Gastroesophageal sphincter (tissue), 4 donors: Measurements from ENCODE around the genes AADACL4 and PRAMEF4.

DNA sequence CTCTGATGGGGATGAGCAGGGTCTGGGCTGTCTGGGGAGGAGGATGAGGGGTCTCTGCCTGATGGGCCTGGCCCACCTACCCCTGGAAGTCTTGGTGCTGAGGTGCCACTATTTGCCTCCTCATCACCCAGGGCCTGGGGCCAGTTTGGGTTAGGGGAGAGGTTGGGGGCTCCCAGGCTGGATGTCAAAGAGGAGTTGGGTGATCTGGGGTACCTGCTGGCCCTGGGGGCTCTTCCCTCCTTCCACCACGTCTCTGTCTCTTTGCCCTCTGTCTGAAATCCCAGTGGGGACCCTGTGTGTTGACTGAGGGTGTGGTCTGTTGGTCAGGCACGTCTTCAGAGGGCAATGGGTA lies 3.0 kb downstream of the TNFRSF1B start:
- PRO-cap, result no peak
- RAMPAGE, long total RNA, 4 experiments, result no peak in any of the 4 experiments

- PRO-cap, result no peak
- RAMPAGE, long total RNA, 4 experiments, result no peak in any of the 4 experiments
These were observed 28.3 kb upstream of the VPS13D start for GRCh38 chr1:12201449-12201946.

DNA sequence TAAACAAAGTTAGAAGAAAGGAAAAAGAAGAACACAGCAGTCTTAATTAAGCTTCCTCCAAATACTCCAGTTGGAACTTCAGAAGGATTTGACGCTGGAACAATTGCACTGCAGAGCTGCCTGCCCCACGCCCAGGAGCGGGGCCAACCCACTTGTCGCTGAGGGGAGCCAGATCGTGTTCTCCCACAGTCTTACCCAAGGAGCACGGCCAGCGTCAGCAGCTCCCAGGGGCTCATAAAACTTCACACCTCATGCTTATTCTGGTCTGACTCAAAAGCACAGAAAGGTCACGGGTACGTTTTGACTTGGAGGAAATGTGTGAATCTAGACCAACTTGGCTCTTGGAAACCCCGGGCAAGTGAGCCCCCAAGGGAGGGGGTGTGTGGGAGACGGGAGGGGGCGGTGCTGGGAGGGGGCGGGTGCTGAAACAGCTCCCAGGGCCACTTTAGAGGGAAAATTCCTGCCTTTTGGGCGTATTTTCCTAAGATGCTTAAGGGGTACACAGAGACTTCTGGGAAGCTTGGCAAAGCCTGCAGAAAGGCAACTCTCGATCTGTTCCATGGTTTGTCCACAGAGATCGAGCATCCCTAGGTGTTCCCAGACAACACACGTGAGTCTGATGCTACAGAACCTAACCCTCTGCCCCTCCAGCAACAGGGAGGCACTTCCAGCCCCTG lies 99.0 kb downstream of the DHRS3 start:
- PRO-cap, result bidirectional peak, plus-strand start at position 188 of the sequence, minus-strand start at position 160 of the sequence
- RAMPAGE, long total RNA, 4 experiments, result no peak in any of the 4 experiments

- PRO-cap, result no peak
- RAMPAGE, long total RNA, 4 experiments, result no peak in any of the 4 experiments
These were observed 89.7 kb downstream of the DHRS3 start for GRCh38 chr1:12528024-12528939.

DNA sequence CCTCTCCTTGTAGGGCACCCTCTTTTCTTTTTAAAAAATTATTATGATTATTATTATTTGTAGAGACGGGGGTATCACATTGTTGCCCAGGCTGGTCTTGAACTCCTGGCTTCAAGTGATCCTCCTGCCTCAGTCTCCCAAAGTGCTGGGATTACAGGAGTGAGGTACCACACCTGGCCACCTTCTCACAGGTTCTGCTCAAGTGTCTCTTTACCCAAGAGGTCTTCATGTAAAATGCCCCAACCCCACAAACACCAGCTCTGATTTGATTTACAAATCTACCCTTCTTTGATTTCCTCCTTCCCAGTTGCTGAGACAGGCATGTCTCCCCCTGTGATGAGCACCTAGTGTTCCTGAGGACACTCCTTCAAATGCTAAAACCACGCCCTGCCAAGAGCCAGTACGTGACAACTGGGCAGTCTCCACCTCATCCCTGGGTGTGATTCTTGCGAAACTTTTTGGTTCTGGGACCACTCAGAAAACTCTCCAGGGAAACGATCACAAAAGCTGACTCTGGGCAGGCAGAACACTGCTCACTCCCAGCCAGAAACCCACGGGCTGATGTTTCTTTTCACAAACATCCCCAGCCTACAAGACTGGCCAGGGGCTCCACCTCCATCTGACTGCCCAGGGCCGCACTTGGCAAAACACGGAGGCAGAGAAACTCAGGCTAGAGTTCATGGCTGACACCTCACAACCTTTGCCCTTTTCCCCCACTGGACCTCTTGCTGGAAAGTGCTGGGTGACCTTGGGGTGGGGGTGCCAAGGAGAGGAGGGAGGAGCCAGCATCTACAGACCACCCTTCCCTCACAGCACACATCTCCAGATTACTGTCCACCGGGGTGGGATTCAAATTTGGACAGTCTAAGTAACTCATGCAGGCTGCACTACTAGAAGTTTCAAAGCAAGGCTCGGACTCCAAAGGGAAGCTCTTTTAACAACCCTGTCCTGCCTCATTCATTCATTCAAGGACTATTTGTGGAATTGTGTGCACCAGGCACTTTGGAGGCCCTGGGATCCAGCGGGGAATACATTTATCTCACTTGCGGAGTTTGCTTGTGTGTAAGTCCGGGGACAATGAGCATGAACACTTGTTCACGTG lies 24.3 kb downstream of the DHRS3 start:
- PRO-cap, result bidirectional peak, plus-strand start at position 503 of the sequence, minus-strand start at position 352 of the sequence
- RAMPAGE, long total RNA, 4 experiments, result no peak in any of the 4 experiments

DNA sequence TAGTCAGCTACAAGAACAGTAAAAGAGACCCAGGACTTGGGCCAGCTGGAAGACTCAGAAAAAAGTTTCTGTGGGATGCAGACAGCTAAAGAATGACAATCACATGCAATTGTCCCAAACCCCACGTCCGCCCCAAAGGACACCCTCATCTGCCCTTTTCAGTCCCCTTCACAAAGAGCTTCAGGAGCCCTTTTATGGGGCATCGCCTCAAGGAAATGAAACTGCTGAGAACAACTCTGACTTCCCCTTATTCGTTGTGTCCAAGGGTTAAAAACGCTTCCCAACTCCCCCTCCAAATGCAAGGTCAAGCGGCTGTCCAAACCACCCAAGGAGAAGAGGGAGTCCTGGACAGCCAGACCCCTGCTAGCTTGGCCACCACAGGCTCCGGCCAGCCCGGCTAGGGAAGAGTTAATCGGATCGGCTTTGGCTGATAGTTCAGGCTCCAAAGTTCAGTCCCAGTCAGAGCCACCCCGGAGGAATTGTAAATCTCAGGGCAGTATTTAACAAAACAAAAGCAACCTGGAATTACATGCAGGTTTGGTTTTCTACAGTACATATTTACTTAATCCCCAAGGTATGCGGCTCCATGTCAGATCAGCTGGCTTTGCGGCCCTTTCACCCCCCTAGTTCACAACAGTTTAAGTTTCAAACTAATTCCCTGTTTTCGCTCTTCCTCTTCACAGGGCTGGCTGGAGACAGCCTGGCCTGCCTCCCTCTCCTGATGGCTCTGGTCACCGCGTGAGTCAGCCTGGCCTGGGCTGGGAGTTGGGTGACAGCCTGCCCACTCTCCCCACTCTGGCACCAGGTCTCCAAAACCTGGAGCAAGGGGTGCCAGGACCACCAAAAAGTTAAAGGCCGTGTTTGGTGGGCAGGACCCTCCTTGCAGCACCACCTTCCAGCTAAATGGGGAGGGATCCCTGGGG lies 2.2 kb downstream of the DHRS3 start:
- PRO-cap, result bidirectional peak, plus-strand start at position 452 of the sequence, minus-strand start at position 215 of the sequence; bidirectional peak, plus-strand start at position 741 of the sequence, minus-strand start at position 729 of the sequence
- RAMPAGE, long total RNA, 4 experiments, result no peak in any of the 4 experiments

DNA sequence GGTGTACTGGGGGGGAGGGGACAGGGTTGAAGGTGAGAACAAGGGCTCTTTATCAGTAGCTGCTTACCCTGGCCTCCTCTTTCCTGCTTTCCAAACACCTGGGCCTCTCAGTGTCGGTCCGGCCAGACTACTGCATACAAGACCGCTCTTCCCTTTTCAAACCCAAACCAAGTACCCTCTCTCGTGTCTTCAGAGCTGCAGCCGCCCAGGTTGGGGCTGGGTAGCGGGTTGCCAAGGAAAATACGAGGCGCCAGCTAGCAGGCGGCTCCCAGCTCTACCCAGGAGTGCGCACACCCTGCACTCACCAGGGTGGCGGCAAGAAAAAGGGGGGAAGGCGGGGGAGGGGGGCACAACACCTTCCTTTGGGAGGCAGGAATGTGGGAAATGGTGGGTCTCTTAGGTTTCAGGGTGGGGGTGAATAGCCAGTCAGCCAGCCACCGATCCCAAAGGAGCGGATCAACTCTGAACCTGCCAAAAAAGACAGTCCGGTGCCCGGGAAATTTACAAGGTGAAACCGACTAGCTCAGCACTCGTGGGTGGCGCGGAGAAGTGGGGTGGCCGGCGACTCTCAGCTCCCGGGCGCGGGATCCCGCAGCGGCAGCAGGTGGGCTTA lies 1.4 kb downstream of the DHRS3 start:
- PRO-cap, result bidirectional peak, plus-strand start at position 529 of the sequence, minus-strand start at position 276 of the sequence
- RAMPAGE, long total RNA, 4 experiments, result start-site peak on the plus strand in 1 of 4 experiments, centred at position 469 of the sequence, 5 reads per replicate; start-site peak on the minus strand in 3 of 4 experiments, centred at positions 185 to 305 of the sequence, 21 to 37 reads per replicate

DNA sequence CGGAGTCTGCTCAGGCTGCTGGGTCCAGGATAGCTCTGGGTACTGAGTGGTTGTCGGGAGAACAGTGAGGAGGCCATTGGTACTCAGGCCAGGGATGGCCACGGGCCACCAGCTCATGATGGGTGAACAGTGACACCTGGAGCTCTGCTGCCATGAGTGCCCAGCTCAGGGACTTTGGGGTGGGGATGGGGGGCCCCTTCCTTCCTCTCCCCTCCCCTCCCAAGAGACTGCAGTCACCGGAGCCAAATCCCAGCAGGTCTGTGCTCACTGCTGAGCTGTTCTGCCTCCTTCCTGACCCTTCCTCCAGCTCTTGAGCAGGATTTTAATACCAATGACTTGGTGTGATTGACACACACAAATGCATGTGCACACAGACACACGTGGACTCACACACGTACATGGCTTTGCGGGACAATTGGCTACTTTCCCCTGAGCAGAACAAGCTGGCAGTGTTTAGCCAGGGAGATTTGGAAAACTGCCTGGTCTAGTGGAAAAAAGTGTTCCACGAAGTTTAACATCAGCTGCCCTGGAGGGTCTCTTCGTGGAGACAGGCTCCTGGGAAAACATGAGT lies 3.7 kb upstream of the DHRS3 start:
- PRO-cap, result no peak
- RAMPAGE, long total RNA, 4 experiments, result no peak in any of the 4 experiments

DNA sequence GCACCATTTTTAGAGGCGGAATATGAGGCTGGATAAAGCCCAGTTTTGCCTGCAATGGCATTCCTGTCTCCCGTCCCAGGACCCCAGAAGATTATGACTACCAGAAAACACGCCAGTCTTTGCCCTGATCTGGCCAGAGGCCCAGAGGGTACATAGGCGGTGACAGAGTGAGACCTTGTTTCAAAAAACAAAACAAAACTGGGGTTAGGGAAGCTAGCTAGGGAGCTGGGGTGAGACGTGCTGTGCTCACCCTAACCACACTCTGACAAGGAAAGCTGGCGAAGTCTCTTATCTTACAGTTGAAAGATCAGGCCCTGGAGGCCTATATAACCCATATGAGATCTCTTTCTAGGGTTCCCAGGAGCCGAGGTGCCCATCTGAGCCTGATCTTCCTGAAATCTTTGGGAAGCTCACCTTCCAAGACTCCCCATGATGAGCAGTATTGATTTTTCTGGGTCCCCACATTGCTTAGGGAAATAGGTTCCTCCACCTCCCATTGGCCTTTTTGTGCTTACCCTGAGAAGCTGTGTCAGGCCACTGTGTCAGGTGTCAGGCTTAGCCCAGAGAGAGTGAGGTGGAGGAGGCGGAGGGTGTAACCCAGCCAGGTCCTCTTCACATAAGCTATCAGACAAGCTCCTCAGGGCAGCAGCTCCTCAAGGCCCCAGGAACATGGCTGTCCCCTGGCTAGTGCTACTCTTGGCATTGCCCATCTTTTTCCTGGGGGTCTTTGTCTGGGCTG lies at the start of gene AADACL4:
AADACL4 (plus strand) TSS at position 208 of the 739 bp plus-strand sequence.
- PRO-cap, result no peak
- RAMPAGE, long total RNA, 4 experiments, result no peak in any of the 4 experiments

- PRO-cap, result no peak
- RAMPAGE, long total RNA, 4 experiments, result no peak in any of the 4 experiments
These were observed at the start of gene PRAMEF4 for GRCh38 chr1:12885934-12886423. Gene PRAMEF4 (minus strand): TSS chr1:12886201.

DNA sequence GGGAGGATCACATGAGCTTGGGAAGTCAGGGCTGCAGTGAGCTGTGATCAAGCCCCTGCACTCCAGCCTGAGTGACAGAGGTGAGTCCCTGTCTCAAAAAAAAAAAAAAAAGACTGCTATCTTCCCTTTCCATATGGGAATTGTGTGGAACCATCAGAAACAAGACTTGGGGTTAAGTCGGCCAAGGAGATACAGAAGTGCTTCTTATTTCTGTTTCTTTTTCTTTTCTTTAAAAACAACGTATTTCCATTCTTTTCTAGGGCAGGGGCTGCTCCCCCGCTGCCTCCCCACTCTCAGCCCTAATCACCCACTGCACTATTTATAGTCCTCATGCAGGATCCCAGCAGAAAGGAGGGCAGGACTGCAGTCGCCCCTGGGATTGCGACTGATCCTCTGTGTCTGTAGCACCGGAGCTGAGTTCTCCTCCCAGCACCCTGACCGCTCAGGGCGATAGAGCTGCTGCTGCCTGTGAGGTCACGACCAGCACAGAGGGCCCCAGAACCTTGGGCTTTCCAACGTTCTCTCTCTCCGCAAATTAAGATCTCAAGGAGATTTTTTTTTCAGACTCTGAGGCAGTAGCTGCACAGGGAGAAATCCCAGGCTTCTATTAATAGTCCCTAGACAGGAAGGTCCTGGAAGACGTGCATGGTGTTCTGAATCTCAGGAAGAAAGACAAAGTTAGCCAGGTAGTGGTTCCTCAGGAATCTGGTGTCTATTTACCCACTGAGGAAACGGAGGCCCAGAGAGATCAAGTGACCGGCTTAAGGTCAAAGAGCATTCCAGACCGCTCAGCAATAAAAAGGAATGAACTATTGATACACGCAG lies 46.7 kb downstream of the PRAMEF20 start:
- PRO-cap, result no peak
- RAMPAGE, long total RNA, 4 experiments, result no peak in any of the 4 experiments

DNA sequence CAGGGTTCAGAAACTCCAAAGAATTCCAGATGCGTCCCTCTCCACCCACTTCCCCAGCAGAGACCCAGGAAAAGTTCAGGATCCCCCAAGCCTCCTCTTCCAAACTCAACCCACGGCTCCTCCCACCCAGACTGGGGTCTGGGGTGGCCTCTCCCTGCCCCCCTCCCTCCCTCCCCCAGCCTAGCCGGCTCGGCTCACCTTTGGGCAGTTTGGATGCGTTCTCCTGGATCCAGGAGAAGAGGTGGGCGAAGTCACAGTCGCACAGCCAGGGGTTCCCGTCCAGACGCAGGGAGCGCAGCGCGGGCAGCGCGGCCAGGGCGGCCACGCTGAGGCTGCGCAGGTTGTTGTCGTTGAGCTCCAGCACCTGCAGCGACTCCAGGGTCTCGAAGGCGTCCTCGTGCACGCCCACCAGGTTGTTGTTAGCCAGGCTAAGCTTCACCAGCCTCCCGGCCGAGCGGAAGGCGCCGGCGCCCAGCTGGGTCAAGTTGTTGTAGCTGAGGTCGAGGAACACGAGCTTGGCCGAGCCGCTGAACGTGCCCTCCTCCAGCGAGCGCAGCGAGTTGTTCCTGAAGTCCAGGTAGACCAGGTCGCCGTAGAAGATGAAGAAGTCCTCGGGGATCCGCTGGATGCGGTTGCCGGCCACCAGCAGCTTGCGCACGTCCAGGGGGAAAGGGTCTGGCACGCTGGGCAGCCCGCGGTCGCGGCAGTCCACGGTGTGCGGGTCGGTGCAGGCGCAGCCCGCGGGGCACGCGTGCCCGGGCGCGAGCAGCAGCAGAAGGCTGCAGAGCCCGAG lies 842 bp downstream of the LRRC38 start:
- PRO-cap, result no peak
- RAMPAGE, long total RNA, 4 experiments, result no peak in any of the 4 experiments

DNA sequence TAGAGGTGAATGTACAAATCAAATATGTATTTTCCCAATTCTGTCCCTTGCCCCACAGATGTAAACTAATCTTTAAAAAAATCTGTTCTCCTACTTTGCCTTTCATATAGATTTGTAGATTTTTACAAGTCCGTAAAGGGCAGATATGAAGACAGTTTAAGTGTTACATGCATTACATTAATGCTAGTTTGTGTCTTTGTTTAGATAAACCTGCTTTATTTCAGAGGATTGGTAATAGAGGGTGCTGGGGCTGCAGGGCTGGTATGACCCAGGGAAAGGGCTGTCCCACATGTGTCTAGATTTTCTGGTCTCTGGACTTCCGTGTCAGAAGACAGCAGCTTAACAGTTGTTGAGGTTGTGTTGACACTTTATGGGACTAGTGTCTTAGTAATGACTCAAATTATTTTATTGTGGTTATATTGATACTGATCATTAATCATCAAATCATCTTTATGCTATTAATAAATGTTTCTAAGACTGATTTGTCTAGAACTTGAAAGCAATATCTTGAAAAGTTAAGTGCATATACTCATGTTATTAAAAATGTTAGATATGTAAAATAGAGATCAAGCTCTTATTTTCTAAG lies 10.1 kb downstream of the PRDM2 start:
- PRO-cap, result no peak
- RAMPAGE, long total RNA, 4 experiments, result no peak in any of the 4 experiments

- PRO-cap, result no peak
- RAMPAGE, long total RNA, 4 experiments, result no peak in any of the 4 experiments
These were observed 78.4 kb downstream of the PRDM2 start for GRCh38 chr1:13778161-13778939.

DNA sequence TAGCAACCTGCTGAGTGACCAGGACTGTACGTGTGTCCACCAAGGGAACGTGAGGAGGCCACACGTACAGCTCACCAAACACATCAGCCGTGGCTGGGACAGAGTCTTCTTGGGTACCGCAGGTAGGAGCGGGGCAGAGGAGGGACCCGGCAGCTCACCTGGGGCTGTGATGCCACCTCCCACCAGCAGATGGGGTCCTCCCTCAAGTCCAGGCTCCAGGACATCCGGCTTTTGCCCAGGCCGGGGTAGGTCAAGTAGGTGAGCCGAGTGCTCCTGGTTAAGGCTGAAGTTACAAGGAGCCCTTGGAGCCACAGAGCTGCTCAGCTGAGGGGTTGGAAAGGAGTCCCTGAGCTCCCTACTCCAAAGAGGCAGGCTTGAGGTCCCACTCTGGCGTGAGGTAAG lies 128.9 kb downstream of the PRDM2 start:
- PRO-cap, result no peak
- RAMPAGE, long total RNA, 4 experiments, result no peak in any of the 4 experiments

DNA sequence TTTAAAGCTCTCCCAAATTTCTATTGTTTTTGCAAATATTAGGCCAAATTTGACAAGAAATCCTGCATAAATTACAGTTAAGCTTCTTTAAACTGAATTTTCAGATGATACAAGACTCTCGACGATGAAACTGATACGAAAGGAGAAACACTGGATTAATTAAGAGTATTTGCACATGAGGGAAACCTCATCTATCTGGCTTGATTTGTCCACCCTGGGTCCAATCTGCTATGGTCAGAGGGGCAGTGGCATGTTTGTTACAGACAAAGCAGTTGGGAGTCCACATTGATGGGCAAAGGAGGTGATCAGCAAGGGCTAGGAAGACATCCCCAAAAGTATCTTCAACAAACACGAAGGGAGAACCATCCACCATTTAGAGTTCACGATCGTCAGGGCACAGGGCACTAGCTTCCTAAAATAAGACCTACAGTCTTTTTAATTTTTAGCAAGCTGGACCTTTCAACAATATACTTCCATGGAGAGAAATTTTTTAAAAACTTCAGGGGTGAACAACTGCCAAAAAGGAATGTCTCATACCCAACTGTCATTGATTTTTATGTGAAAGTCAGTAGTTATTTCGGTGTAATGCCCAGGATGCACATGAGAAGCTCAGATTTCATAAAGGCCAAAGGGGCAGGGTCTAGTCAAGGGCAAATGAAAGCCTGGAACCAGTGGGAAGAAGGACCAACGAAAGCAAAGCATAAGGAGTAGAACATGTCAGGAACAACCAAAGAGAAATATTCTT lies 374.7 kb upstream of the KAZN start:
- PRO-cap, result no peak
- RAMPAGE, long total RNA, 4 experiments, result no peak in any of the 4 experiments

- PRO-cap, result unidirectional peak, minus-strand start at chr1:14304465; unidirectional peak, plus-strand start at chr1:14304830
- RAMPAGE, long total RNA, 4 experiments, result start-site peak on the minus strand in 2 of 4 experiments, at chr1:14304317-14304465 at its widest, 19 to 47 reads per replicate
These were observed 294.1 kb upstream of the KAZN start for GRCh38 chr1:14304143-14305034.

DNA sequence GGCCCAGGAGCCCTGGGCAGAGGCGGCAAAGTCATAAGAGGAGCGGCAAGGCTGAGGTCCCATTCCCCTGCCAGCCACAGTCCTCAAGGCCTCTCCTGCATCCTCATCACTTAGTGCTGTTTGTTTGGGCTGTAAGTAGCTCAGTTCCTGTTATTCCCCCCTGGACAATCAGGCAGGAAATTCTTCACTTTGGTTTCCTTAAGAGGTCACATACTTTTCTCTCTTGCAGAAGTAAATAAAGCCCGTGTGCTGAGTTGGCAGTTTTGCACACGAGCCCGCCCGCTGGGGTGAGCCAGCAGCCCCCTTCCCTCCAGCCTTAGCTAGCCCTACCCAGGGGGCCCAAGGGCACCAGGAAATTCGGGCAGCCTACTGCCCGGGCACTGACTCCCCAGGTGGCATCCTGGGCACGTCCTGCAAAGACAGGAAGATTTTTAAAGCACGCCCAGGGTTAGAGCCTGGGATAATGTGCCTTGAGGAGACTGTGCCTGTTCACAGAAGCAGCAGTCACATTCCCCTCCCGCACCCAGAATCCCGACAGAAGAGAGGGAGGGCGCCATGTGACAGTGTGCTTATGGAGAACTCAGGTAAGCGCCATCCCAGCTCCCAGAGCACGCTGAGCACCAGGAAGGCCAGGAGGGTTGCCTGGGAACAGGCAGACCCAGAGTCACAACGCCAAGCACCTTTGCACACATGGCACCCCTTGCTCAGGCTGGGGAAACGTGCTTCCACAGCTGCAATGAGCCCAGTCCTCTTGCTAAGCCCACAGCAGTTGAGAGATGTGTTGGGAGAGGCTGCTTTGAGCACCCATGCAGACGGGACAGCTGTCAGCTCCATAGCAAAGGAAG lies 144.5 kb upstream of the TMEM51 start:
- PRO-cap, result no peak
- RAMPAGE, long total RNA, 4 experiments, result no peak in any of the 4 experiments

DNA sequence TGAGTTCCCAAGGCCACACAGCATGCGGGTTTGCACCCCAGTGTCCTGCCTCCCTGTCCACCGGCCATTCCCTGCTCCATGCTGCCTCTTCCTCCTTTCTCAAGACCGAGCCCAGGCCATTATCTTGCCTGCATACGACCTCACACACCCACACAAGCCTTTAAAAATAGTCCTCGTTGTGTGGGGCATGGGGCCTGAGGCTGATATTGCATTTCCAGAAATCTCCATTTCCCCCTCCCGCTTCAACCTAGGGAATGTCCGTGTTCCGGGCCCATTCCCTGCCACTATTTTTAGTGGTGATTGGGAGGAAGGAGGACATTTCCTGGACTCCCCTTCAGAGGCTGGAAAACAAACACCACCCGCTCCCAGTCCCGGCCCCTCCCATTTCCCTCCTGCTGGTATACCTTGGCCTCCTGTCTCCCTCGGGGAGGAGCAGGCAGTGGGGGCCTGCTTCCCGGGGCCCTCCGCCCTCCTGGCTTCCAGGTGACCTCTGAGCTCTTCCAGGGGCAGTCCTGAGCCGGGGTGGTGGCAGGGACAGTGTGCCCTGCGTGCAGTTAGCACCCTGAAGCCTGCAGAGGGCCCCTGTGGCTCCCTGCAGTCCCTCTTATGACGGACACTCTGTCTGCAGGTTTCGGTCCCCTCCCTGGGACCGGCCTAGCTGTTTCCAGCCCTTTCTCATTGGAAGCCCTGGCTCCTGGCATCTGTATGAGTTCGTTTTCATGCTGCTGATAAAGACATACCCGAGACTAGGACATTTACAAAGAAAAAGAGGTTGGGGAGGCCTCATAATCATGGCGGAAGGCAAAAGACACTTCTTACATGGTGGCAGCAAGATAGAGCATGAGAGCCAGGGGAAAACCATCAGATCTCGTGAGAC lies 132.2 kb upstream of the TMEM51 start:
- PRO-cap, result no peak
- RAMPAGE, long total RNA, 4 experiments, result no peak in any of the 4 experiments

- PRO-cap, result no peak
- RAMPAGE, long total RNA, 4 experiments, result no peak in any of the 4 experiments
These were observed 125.7 kb upstream of the TMEM51 start for GRCh38 chr1:15027784-15028242.